Left colon (tissue), 1 donor: ENCODE data around the genes RBM6, SEMA3F, GNAI2, LSMEM2 and ZMYND10.

- PRO-cap = bidirectional peak, plus-strand start at chr3:49723507, minus-strand start at chr3:49723402
Measured at GRCh38 chr3:49723189-49723664, 524 bp downstream of the GMPPB start.

DNA sequence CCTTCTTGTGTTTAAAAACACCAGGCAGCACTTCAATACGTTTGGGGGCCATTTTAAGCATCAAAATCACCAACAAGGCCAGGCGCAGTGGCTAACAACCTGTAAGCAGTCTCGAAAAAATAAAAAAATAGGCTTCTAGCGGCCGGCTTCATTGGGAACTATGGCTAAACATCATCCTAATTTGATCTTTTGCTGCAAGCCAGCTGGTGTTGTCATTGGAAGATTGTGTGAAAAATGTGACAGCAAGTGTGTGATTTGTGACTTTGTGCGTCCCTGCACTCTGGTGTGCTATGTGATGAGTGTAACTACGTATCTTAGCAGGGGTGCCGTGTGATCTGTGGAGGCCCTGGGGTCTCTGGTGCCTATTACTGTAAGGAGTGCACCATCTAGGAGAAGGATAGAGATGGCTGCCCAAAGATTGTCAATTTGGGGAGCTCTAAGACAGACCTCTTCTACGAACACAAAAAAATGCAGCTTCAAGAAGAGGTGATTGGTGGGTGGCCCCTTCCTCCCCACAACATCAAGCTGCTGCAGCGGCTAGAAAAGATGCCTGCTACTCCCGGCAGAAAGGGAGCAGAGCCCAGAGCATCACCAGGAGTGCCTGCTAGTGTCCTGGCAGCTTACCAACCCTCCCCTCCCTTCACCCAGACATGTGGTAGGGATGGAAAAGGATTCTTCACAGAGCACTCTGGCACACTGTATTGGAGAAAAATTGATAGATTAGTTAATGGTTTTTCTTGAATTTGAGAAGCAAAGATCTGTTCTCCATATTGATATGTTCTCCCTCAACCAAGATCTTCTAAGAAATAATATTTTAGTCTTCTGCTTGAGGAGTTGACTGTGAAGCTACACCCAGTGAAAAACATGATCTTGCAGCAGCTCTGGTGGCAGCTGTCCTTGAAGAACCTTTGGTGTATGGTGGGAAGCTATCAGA lies 10.9 kb downstream of the IP6K1 start:
- PRO-cap = no peak

DNA sequence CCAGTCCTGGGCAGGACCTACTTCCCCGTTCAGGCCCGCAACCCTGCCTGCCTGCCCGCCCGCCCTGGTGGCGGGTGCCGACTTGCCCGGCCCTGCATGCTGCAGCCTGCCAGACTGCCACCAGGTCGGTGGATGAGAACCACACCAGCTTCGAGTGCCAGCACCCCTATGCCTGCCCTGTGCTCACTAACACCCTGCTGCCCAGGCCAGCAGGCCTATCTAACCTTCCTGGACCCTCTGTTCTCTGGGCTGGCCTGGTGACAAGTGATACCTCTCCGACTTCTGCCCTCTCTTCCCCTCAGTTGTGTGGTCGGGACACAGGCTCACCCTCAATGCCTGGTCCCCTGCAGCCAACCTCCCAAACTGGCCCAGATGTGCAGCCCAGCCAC lies 812 bp downstream of the INKA1 start:
- PRO-cap = no peak

- PRO-cap = unidirectional peak, plus-strand start at chr3:49940044; unidirectional peak, plus-strand start at chr3:49940144; bidirectional peak, plus-strand start at chr3:49940492, minus-strand start at chr3:49940373
Measured at GRCh38 chr3:49939677-49940894, at the start of gene RBM6. RBM6 (plus strand) TSS chr3:49940150.

- PRO-cap = no peak
Measured at GRCh38 chr3:50029777-50030245, 58.9 kb upstream of the RBM5 start.

DNA sequence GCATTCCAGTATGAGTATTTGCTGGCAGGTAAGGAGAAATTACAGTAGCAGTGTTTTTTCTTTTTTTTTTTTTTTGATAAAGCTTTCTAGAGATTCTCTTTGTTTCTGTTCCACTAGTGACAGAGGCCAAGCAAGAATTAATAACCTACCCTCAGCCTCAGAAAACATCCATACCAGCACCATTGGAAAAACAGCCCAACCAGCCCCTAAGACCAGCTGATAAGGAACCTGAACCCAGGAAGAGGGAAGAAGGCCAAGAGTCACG lies 31.2 kb upstream of the RBM5 start:
- PRO-cap = no peak

DNA sequence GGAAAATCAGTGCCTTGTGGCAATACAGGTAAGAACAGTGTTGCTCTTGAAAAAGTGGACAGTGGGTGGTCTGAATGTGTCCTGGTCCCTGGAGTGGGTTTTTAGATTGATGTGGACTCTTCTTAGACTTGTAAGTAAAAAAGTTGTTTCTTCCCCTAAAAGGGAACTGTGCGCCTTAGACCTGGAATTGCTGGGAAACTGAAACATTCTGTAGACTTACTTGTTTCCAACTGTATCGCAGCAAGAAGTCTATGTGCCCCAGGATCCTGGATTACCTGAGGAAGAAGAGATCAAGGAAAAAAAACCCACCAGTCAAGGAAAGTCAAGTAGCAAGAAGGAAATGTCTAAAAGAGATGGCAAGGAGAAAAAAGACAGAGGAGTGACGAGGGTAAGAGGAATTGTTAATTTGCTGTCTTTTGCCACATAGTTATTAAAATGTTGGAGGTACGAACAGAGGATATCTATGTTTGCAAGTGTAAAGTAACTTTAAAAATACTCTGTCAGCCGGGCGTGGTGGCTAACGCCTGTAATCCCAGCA lies 26.9 kb upstream of the RBM5 start:
- PRO-cap = no peak

GRCh38 chr3:50091716-50092306 lies 3.1 kb downstream of the RBM5 start:
- PRO-cap = no peak

DNA sequence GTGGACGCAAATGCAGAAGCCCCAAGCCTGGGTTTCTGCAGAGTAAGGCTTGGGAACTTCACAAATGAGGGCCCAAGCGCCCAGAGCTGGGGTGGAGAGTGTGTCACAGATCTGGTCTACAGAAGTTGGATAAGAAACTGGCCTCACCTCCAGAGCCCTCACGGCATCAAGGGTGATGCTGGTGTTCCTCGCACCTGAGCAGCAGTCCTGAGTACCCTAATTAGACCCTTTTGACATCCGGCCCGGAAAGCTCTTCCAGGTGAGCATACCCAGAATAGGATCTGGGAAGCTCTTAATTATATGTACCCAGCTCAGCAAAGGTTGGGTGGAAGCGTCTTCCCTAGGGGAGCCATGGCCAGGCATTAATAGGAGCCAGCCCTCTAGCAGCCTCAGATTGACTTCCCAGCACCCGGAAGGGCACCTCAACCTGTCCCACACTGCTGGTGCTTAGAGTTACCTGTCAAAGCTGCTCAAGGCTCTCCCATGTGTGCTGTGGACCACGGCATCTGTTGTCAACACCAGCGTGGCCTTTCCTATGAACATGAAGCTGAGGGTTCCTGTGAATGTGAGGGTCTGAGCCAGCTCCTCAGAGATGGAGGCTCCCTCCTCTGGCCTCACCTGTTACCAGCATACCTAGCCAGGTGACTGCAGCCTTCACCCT lies 31.9 kb downstream of the RBM5 start:
- PRO-cap = no peak

GRCh38 chr3:50127954-50128544 lies 27.1 kb upstream of the SEMA3F start:
- PRO-cap = no peak

DNA sequence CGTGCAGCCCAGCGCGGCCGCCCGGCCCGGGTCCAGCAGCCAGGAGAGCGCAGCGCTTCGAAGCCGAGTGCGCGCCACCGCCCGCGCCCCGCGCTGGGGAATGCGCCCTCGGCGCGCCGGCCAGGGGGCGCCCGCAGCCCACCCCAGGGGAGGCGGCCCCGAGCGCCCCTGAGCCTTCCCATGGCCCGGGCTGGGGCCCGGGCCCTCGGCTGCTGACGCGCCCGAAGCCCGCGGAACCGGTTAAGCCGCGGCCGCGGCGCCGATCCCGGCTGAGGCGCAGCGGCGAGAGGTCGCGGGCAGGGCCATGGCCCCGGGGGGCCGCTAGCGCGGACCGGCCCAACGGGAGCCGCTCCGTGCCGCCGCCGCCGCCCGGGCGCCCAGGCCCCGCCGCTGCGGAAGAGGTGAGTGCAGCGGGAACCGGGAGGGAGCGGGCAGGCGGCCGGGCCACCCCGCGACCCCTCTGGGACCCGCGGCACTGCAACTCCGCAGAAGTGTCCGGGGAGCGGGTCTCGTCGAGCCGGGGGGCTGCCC lies at the start of gene SEMA3F:
TSS of gene SEMA3F (plus strand) at position 161 of the 531 bp plus-strand sequence.
- PRO-cap = unidirectional peak, plus-strand start at position 272 of the sequence

GRCh38 chr3:50235488-50236731 lies at the start of gene GNAI2:
GNAI2 (plus strand) TSS chr3:50236204.
- PRO-cap = unidirectional peak, minus-strand start at chr3:50235738; unidirectional peak, minus-strand start at chr3:50235801; unidirectional peak, plus-strand start at chr3:50236212

DNA sequence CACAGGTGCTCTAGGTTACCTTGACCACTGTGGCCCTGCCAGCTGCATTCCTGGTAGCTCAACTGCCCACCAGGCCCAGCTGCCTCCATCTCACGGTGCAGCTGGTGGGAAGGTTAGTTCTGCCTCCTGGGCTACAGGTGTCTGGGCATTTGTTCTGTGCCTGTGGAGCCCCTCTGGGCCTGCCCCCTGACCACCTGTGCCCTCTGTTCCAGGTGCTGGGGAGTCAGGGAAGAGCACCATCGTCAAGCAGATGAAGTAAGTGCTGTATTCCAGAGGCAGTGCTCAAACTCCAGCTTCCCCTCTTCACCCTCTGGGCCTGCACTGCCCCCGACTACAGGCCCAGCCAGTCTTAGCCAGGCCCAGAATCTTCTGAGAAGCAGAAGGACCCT lies 15.9 kb downstream of the GNAI2 start:
- PRO-cap = no peak

DNA sequence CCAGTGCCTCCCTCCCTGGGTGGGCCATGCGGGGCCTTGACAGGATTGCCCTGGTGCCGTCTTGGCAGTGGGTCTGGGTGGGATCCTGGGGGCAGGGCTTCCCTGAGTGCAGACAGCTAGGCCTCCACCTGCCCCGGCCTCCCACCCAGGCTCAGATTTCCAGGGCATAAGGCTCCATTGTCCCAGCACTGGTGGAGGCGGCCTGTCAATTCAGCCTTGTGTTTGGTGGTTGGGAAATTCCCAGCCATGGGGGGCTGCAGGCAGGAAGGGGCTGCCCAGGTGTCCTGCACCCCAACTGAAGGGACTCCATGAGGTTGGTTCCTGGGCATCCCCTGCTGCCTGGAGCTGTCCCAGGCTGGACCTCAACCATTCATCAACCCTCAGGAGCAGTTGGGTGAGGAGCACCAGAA lies 8.2 kb upstream of the SEMA3B start:
- PRO-cap = bidirectional peak, plus-strand start at position 67 of the sequence, minus-strand start outside the sequence

DNA sequence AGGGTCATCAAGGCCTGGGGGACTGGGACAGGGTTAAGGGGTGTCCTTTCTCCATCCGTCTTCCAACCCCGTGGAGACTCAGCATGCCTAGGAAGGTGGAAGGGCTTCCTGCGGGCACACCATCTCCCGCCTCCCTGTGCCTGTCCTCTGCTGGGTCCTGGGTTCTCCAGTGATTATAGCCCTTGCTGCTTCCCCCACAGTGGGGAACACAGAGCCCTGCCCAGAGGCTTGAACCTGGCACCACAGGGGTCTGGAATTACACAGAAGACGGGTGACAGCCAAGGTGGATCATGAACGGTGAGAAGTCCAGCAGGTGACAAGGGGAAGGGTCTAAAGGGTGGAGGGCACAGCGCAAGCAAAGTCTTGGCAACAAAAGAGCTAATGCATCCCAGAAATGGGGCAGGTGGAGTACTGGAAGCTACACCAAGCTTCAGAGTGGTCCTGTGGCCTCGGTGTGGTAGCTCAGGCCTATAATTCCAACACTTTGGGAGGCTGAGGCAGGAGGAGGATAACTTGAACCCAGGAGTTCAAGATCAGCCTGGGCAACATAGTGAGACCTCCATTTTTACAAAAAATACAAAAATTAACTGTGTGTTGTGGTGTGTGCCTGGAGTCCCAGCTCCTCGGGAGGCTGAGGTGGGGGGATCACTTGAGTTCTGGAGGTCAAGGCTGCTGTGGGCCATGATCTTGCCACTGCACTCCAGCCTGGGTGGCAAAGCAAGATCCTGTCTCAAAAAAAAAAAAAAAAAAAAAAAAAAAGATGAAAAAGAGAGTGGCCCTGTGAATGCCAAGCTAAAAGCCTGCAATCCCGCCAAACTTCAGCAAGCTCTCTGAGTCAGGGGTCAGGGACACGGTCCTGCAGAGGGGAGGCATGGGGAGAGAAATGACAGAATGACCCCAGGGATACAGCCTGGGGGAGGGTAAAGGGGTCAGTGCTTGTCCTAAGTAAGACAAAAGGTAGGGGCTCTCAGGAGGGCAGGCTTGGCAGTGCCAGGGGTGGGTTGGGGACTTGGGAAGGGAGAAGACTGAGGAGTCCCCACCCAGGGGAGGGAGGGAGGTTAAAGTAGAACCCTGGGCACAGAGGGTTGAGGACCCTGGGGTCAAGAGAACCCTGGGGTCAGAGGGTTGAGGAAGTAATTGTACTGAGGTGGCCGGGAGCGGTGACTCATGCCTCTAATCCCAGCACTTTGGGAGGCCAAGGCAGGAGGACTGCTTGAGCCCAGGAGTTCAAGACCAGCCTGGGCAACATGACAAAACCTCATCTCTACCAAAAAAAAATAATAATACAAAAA lies 5.7 kb upstream of the SEMA3B start:
- PRO-cap = no peak

DNA sequence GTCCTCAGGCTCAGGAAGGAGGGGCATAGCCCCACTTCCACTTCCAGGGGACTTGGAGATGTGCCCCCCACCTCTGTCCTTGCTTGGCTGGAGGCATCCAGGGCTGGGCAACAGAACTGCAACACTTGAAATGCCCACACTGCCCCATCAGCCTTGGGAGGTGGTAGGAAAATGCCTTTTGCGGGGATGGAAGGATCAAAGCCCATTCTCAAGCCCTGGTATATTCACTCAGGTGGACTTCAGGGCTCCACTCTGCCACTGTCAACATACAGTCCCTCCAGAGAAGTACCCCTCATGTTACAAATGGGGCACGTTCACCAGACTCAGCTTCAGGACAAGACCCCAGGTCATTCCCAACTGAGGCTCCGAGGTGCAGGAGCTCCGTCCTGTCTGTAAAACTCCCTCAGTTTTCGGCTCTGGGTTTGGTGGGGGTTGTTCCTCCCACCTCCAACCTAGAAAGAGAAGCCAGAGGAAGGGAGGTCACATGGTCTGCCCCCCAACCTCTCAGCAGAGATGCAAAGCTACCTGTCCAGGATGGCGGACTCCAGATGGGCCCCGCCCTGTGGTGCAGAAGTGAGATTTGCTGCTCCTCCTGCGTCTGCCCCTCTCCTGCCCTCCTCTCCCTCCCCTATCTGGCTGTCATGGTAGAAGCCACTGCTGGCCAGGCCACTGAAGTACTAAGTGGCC lies 2.4 kb upstream of the SEMA3B start:
- PRO-cap = no peak

DNA sequence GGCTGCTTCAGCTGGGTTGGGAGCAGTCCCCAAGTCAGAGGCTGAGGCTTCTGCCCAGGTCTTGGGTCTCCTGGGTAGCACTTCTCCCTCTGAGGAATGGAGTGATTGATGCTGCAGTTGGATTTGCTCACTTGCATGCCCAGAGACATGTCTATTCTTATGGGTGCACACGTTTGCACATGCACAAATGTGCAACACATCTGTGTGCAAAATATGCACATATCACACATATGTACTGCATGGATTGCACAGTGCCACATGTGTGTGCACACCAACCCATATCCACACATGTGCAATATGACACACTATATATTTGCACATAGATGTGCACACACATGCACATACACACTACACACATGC lies 738 bp upstream of the SEMA3B start:
- PRO-cap = unidirectional peak, minus-strand start at position 98 of the sequence

DNA sequence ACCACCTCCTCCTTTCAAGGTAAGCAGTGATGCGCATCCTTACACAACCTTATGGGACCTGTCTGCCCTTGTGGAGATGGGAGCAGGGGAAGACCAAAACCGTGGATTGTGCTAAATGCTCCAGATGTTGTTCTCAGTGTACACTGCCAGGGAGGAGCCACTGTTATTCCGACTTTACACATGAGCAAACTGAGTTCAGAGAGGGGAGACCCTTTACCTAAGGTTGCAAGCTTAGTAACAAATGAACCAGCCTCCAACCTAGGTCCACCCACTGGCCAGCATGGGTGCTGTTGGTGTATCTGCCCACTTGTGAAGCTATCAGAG lies 640 bp upstream of the LSMEM2 start:
- PRO-cap = unidirectional peak, plus-strand start at position 190 of the sequence

DNA sequence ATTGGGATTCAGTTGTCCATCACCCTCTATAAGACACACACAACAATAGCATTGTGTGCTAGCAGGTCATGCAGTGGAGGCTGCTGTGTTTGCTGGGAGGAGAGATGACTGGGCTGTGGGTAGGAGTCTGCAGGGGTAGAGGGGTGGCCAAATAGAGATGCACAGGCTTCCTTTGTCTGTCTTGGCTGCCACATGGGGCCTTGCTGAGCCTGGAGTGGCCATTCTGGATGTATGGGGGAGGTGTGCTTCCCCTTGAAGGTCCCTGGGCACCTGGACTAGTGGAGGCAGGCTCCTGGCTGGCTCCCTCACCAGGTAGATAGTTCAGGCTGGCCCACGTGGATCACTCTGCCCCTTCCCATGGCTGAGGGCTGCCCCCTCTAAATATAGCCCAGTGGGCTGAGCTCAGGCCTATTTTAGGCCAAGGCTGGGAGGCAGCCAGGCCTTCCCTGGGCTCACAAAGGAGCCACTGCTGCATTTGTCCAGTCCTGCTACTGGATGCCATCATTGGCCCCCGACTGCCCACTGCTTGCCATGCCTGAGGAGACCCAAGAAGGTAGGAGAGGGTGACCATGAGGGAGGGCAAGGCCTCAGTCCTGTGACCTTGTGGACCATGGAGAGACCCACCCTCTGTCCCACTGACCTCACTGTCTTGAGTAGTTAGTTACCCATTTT lies at the start of gene LSMEM2:
TSS of gene LSMEM2 (plus strand) at position 469 of the 672 bp plus-strand sequence.
- PRO-cap = unidirectional peak, plus-strand start at position 602 of the sequence

- PRO-cap = no peak
Measured at GRCh38 chr3:50345602-50346284, at the start of gene ZMYND10. ZMYND10 (minus strand) TSS chr3:50345732.